ENCODE measurements around a stretch of chr11.

GRCh38 chr11:71993479-71993835 lies 5.3 kb upstream of the IL18BP start:
- RRBS, 2 experiments = no CpG with 5 or more reads among the region's 5 CpGs

- RRBS, 2 experiments = no CpG with 5 or more reads among the region's 5 CpGs
These were observed 9.0 kb downstream of the IL18BP start for GRCh38 chr11:72007612-72008190.

DNA sequence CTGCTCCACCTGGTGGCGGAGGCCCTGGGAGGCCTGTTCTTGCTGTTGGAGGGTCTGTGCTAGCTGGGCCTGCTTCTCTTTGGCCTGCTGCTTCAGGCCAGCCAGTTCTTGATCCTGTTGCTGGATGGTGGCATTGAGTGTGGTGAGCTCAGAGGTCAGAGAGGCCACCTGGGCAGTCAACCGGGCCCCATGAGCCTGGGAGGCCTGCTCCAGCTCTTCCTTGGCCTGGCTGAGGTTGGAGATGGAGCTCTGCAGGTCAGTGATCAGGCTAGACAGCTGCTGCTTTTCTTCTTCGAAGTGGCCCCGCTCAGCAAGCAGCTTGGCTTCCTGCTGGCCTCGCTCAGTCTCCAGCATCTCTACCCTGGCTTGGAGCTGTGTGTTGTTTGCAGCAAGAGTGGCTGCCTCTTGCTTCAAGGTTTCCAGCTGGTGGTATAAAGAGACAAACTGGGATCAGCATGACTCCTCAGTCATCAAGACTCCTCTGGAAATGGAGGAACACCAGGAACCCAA lies 17.2 kb downstream of the IL18BP start:
- RRBS, 2 experiments = no CpG with 5 or more reads among the region's 5 CpGs

GRCh38 chr11:72038831-72039679 lies 40.3 kb downstream of the IL18BP start:
- RRBS, 2 experiments = no CpG with 5 or more reads among the region's 5 CpGs

GRCh38 chr11:72041273-72042241 lies 38.8 kb downstream of the NUMA1 start:
- RRBS, 2 experiments = 7 to 25% methylated on average over 3 of the region's 30 CpGs

DNA sequence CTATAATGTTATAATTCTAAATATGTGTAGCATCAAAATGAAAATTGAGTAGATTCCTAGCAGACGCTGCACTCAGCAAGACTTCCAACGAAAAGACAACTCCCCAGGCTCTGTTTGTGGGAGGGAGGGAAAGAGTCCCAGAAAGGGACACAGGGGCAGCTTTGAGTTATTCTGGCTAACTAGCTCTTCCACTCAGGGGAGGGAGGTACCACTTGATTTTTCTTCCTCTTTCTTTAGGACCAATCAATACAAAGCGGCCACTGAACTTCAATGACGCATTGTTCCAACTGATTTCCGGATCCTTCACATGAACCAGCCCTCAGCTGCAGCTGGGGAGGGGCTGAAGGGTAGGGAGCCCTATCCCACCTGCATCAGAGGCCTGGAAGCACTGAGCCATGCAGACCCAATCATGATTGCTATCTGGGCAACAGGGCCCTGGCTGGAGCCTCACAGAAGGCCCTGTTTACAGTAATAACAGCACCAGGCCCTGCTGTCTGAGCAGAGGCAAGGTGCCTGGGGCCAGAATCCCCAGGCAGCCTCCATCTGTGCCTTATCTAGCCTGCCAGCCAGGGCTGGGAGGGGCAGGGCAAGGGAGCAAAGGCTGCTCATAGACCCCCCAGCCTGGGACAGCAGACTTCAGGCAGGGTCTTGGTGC lies 22.7 kb downstream of the CLPB start:
- RRBS, 2 experiments = no CpG with 5 or more reads among the region's 5 CpGs

GRCh38 chr11:72417830-72418511 lies 16.4 kb downstream of the CLPB start:
- RRBS, 2 experiments = no CpG with 5 or more reads among the region's 4 CpGs

DNA sequence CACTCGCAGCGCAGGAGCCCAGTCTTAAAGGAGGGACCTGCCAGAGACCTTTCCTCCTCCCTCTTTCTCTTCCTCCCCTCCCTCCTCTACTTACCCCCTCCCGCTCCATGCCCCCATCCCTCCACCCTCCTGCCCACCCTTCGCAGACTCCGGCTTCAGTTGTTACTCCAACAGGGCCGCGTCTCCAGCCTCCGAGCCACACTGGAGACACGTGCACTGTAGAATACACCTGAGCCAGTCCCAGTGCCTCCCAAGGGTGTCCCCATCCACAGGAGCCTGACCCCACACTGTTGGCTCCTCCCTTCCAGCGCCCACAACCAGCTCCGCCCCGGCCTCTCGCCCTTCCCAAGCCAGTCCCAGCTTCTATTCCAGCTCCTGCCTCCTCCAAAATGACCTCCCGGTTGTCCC lies 59.3 kb downstream of the PDE2A start:
- RRBS, 2 experiments = 91 to 93% methylated on average over 3 of the region's 14 CpGs

GRCh38 chr11:72642142-72642691 lies 32.0 kb downstream of the PDE2A start:
- RRBS, 2 experiments = 5% methylated on average over 37 to 44 of the region's 68 CpGs

DNA sequence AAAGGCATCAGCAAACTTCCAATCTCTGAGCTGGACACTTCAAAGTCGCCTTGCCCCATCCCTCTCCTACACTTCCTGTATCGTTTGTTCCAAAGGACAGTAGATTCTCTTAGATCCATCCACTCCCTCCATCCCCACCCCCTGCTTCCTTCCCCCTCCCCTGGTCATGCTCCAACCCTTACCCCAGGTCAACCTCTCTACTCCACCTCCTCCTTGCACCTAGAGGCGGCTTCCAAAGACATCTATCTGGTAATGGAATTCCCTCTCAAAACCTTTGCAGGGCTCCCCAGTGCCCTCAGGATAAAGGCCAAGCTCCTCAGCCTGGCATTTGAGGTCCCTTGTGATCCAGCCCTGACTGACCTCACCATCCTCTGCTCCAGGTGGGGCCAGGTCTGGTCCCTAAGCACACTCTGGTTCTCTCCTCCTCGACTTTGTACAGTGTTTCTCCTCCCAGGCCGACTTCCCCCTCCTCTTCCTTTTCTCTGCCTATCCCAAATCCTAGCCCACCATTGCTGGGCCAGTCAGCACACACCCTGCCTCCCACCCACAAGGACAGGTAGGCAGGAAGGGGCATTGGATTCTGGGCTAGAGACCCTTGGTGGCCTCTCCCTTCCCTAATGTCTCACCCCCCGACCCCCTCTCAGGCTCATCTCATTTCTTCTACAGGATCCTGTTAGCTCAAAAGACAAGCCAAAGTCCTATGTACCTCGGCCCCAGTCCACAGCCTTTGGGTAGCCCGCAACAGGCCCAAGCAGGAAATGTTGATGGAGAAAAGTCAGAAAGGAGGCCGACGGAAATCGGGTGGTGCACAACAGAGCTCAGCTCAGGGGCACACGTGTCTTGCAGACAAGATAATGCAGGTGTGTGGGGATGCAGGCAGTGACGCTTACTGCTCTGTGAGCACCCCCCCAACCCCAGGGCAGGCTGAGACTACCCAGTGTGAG lies 3.9 kb upstream of the PDE2A start:
- RRBS, 2 experiments = no CpG with 5 or more reads among the region's 13 CpGs

GRCh38 chr11:72696375-72696883 lies 22.2 kb upstream of the PDE2A start:
- RRBS, 2 experiments = no CpG with 5 or more reads among the region's 9 CpGs

DNA sequence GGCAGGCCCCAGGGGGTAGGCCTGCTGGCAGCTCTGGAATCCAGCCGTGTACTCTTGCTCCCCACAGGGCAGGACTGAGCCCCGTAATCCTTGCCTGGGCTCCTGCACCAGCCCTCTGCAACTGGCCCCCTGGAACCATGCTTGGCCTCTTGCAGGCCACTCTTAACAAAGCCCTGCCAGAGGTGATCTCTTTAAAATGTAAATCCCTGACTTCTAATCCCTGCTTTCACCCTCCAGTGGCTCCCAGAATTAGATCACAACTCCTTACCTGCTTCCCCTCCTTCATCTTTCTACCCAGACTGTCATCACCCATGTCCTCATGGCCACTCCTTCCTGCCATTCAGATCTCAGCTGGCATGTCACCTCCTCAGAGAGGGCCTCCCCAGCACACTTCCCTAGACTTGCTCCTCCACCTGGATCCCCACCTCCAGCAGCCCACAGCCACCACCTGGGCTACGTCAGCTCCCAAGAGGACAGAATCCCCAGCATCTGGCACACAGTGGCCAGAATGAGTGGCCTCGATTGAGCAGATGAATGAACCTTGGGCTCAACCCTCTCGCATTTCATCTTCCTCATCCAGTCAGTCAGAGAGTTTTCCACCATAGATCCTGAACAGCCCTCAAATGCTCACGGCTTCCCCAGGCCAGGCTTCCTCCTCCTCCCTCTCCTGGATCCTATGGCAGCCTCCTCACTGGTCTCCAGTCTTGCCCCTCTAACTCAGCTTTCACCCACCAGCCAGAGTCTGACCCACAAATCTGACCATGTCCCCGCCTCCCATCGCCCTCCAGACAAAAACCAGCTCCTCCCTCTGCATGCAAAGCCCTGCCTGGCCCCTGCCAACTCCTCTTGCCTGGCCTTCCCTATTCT lies 32.0 kb upstream of the PDE2A start:
- RRBS, 2 experiments = no CpG with 5 or more reads among the region's 8 CpGs

DNA sequence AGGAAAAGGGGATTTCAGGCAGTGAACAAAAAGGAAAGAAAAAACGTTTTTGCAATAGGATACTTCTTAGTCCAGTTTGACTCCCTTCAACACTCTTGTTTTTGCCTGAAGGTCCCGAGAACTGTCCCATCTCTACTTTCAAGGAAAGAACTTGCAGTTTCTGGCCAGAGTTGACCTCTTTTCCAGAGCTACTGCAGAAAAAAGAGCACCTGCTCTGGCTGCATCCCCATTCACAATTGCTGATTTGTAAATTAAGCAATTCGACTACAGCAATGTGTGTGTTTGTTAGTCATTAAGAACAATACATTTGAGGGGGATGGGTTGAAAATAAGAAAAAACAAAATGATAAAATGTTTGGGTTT lies 160.0 kb downstream of the FCHSD2 start:
- RRBS, 2 experiments = no CpG with 5 or more reads among the region's 3 CpGs

- RRBS, 2 experiments = no CpG with 5 or more reads among the region's 4 CpGs
These were observed 128.2 kb downstream of the FCHSD2 start for GRCh38 chr11:73013668-73014622.

DNA sequence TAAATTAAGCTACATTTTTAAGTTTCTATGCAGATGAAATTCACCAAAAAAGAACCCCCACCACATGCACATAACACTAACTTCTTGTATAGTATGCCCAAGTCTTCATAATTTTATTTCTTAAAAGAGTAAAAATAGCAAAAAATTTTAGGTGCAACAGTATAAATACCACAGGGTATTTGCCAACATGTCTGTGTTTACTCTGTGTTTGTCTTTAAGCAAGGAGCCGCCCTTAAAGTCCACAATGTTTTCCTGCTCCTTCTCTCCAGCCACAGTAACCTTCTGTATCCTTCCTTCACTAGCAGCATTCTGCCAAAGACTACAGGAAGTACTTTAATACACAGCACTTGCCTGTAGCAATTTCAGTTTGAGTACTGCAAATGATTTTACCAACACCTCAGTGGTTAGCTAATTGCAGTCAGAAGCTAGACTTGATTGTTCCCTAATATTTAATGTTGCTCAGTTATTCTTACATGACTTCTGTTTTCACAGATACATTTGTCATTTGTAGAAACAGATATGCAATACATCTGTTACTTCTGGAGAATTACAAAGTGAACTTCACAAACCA lies 69.3 kb downstream of the FCHSD2 start:
- RRBS, 2 experiments = no CpG with 5 or more reads among the region's 1 CpG

GRCh38 chr11:73147853-73148739 lies 6.0 kb upstream of the FCHSD2 start:
- RRBS, 2 experiments = no CpG with 5 or more reads among the region's 15 CpGs

DNA sequence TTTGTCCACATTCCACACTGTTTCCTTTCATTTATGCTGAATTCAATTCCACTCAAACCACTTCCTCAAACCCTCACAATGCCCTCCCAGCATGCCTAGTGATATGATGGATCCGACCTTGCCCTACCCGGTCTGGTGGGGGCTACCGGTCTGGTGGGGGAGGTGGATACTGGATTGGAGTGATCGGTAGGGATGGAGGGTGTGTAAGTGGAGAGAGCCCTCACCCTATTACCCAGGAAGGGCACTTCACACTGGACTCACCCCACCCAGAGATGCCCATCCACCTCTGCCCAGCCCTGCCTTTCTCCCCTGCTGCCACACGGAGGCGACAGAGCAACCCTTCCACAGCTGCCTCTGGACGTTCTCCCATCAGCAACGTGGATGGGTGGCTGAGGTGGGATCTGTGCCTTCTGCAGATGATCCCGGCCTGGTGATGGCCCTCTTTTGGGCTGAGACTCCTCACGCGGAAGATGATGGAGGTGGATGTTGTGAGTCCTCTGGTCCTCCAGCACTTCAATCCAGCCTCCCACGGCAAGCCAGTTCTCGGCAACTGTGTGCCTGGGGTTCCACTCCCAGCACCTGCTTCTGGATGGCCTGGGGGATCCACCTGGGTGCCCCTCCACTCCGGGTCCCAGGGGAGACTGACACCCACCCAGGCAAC lies 32.9 kb upstream of the P2RY2 start:
- RRBS, 2 experiments = no CpG with 5 or more reads among the region's 14 CpGs

GRCh38 chr11:73194334-73194975 lies 23.6 kb upstream of the P2RY2 start:
- RRBS, 2 experiments = no CpG with 5 or more reads among the region's 9 CpGs

GRCh38 chr11:73201074-73202140 lies 16.7 kb upstream of the P2RY2 start:
- RRBS, 2 experiments = no CpG with 5 or more reads among the region's 11 CpGs